A375 (cell line): Measurements from ENCODE around the genes UPP2 and PKP4.

GRCh38 chr2:156329495-156330421, 2.8 kb downstream of the NR4A2 start:
- RAMPAGE, long total RNA = no peak

GRCh38 chr2:156400947-156401333, 35.2 kb upstream of the GPD2 start:
- RAMPAGE, long total RNA = no peak

DNA sequence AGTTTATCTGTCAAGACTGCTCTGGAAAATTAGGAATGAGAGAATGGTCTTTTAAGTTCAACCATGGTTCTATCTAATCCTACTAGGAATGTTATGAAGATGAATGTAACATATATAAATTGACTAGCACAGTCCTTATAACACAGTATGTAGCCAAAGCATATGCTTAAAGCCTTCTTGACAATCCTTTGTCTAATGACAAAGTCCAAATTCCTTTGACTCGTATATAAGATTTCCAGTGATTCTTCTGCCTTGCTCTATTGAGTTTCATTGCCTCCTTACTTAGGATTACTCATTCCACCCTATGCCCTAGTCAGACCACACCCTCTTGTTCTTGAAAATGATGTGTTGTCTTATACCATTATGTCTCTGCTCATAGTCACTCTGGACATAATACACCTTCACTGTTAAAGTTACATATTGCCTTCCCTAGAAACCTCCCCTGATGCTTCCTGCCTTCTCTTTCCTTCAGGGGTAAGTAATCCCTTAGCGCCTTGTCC, 19.1 kb downstream of the GPD2 start:
- RAMPAGE, long total RNA = no peak

DNA sequence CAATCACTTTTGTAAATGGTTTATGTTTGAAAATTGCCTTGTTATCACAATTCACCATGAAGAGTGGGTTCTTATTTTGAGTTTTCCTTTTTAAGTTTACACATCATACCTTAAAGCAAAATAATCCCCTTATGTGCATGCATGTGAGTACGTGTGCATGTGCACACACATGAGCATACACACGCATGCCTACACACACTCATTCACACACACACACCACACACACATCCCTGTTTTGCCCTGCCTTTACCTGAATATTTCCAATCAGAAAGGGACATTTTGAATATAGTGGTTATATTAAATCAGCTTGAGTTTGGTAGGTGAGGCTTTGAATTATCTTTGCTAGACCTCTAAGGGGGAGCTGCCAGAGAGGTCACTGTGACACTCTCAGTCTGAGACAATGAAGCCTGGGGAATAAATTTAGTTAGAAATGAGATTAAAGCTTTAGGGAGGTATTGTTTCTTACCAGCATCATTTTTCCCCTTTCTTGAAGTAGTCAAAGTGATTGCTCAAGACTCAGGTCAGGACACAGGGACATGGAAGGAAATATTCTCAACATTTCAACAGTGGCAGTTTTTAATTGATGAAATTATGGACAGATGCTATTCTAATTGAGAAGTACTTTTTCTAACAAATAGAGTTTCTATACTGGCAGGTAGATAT, 108.9 kb downstream of the GPD2 start:
- RAMPAGE, long total RNA = no peak

GRCh38 chr2:157173693-157174174, 83.8 kb upstream of the GALNT5 start:
- RAMPAGE, long total RNA = no peak

DNA sequence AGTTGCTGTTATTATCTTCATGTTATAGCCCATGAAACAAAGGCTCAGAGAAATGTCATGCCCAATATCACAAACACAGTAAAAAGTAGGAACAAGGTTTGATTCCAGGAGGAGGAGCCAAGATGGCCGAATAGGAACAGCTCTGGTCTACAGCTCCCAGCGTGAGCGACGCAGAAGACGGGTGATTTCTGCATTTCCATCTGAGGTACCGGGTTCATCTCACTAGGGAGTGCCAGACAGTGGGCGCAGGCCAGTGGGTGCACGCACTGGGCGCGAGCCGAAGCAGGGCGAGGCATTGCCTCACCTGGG, 42.8 kb upstream of the ERMN start:
- RAMPAGE, long total RNA = no peak

GRCh38 chr2:157419003-157419342, 24.9 kb downstream of the CYTIP start:
- RAMPAGE, long total RNA = no peak

- RAMPAGE, long total RNA = no peak
Measured at GRCh38 chr2:157433821-157434286, 10.0 kb downstream of the CYTIP start.

DNA sequence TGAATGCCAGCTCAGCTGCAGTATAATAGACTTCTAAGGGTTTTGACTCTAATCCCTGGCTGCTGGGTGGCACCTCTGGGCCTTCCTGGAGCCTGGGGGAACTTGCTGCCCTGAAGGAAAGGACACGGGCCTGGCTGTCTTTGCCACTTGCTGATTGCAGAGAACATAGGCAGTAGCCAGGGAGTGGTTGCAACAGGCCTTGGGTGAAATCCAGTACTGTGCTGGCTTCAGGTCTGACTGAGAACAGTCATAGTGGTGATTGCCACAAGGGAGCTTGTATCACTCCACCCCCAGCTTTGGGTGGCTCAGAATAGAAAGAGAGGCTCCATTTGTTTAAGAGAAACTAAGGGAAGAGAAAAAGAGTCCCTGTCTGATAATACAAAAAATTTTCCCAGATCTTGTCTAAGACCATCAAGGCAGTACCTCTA, 36.8 kb upstream of the CYTIP start:
- RAMPAGE, long total RNA = no peak

DNA sequence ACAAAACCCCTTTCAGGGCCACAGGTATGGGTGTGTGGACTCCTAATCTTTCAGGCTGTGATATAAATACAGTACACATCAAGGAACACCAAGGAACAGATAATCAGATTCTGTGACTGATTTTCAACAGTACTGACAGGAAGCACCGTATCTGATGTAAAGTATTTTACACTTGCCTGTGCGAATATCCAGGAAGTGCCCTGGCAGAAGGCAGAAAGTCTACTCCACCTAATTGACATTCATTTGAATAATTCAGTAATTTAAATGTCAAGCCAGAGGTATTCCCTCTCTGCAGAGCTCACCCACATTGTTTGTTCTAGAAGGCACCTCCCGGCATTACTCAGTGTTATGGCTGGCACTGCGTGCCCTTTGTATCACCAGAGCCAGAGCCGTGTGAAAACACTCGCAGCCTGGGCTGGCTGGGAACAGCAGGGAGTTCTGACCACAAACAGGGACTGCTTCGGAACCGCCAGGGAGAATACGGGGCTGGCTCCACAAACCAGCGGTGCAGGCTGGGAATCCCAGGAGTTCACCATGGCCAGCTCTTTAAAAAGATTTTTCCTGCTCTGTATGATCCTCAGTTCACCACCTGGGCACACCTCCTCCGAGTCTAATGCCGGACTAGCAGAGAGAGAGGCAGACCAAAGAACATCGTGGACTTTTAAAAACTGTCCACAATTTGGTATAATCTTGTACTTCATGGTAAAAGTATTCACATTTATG, 91.7 kb downstream of the ACVR1 start:
- RAMPAGE, long total RNA = no peak

DNA sequence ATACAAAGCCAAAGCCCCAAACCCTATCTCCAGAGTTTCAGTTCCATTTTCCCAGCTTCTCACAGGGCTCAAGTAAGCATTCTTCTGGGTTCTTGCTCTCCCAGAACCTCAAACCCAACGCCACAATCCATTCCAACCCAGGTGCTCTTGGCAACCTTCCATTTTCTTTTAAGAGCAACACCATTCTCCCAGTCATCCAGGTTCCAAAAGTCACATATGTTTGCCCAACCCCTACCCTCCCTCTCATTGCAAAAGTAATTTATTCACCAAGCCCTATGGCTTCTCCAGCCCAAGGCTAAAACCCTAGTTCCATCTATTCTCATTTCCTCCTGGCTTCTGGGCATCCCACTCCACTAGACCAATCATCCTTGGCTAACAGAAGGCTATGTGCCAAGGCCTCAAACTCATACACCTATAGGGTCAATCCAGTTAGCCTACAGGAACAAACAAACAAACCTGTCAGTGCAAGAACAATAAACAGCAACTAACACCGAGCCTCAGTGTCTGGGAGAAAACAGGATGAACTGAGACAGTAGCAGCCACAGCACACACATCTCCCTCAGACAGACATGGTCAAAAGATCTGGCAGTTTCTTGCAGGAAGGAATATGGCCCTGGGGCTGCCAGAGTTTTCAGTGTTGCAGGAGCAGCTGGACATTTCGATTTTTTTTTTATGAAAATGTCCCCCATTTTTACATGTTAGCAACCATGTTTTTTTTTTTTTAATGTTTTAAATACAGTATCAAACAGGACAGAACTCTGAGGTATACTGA, 9.0 kb downstream of the ACVR1 start:
- RAMPAGE, long total RNA = no peak

DNA sequence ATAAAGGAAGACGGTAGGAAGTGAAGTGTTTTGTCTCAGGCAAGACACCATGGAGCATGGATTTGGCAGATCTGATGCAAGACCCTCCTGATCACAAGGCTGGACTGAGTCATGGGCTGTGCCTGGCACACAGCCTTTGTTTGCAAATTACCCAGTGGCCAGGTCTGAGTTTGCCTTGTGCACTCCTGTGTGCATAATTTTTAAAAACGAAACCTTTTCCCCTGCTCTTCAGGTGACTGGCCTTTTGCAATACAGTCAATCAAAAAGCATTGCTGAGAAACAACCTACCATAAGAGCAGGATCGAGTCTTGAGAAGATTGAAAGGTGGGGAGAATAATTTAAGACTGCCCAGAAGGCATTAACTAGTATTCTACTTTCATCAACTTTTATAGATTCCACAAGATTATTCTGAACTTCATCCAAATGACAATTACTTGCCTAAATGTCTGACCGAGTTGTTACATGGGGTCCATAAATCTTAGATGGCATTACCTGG, 1.8 kb upstream of the UPP2 start:
- RAMPAGE, long total RNA = no peak

- RAMPAGE, long total RNA = no peak
Measured at GRCh38 chr2:158101541-158102040, at the start of gene UPP2. TSS of gene UPP2 (plus strand) at chr2:158101876.

DNA sequence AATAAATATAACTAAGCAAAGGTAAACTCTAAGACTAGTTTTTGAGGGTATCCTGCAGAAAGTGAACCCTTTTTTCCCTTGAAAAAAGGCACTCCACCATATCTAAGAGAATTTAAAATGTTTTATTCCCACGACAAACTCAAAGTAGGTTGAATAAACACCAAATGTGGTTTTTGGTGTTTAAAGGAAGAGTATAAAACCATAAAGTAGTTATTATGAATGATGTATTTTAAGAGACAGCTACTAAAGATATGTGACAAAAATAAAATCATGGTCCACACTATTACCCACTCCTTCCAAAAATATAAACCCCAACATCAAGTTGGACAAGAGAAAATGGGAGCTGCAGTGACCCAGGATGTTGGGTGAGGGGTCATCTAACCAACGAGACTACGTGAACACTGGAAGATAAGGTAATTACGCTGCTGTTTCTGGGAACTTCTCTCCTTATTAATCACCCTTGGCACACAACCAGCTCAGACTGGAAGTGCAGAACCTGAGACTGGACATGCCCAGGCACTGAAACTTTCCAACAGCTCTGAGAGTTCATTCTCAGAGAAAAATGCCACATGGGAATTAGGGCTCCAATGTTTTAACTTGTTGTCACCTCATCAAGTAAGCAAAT, 135.4 kb downstream of the CCDC148 start:
- RAMPAGE, long total RNA = no peak

DNA sequence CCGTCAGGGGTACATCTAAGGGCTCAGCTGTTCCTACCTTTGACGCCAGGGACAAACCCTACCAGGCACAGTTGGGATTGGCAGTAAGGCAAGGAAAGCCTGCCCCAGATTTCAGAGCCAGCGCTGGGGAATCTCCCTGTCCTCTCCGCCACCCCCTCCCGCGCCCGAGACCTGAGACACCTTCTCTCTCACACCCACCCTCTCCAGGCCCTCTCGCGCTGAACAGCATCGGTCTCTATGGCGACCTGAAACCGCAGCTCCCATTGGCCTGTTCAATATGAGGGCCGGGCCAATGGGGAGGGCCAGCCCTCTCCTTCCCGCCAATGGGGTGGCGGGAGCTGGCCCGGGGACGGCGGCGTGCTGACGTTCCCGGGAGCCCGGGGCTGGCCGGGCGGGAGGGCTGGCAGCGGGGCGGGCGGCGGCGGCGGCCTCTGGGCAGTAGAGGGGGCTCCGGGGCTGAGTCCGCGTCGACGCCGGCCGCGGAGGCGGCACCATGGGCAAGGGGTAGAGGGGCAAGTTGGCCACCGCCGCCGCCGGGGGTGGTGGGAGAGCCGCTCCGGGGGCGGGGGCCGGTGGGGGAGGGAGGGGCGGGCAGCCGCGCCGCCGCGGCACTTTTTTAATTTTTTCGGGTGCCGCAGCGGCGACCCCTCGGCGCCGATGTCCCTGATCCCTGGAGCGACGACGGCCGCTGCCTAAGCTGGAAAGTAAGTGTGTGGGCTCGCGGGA, at the start of gene PKP4:
Gene PKP4, plus strand, starts transcription at position 438 of the 726 bp plus-strand sequence.
- RAMPAGE, long total RNA = no peak

DNA sequence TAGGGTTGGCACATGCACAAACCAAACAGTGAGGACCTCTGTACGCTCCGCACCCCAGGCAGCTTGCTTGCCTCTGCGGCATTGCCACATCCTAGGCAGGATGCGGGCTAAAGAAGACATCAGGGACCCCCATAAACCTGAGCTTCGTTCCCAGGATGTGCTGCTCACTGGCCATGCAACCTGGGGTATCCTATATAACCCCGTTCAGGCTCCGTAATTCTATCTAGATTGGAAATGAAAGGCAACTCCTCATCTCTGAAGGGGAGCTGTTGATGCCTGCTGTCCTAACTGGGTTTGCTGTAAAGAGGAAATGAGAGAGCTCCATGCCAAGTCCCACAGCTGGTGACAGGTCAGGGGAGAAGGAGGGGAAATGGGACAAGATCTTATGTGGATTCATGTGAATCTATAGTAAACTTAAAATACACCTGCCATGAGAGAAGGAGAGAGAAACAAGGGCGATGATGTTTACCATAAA, 128.0 kb upstream of the DAPL1 start:
- RAMPAGE, long total RNA = no peak

GRCh38 chr2:158680389-158681122, 114.6 kb upstream of the DAPL1 start:
- RAMPAGE, long total RNA = no peak

GRCh38 chr2:158722968-158723472, 72.1 kb upstream of the DAPL1 start:
- RAMPAGE, long total RNA = no peak

- RAMPAGE, long total RNA = no peak
Measured at GRCh38 chr2:158745046-158746016, 49.8 kb upstream of the DAPL1 start.

- RAMPAGE, long total RNA = no peak
Measured at GRCh38 chr2:159125054-159125539, 156.7 kb downstream of the TANC1 start.